Mammary microvascular endothelial cell (primary cell): ENCODE measurements around a stretch of chr2.

GRCh38 chr2:11222021-11222339 lies 66.7 kb downstream of the SLC66A3 start:
- RAMPAGE, long total RNA, result no peak

- RAMPAGE, long total RNA, result no peak
Measured at GRCh38 chr2:11344886-11345912, 763 bp upstream of the ROCK2 start.

GRCh38 chr2:11352723-11353230 lies 8.3 kb upstream of the ROCK2 start:
- RAMPAGE, long total RNA, result no peak

GRCh38 chr2:11370520-11371103 lies 26.2 kb upstream of the ROCK2 start:
- RAMPAGE, long total RNA, result no peak

DNA sequence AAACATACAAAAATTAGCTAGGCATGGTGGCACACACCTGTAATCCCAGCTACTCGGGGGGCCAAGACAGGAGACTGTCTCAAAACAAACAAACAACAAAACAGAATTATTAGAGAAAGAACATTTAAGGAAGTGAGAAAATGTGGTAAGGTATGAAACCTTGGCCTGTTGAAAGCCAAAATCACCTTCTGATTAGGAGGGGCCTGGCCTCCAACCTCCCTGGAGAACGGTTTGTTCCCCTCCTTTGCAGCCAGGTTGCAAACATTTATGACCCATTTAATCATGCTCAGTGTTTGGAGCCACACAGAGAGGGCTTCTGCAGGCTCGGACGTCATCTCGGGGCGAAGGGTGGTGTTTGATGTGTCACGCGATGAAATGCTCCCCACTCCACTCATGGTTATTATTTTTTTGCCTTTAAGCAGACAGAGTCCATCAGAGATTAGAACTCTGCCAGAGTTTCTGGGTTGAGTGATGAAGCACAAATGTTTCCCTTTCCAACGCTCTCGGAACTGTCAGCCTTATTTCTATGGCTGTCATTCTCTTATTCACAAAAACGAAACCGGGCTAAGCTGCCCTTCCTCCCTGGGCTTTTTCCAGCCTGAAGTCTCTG lies 33.5 kb upstream of the ROCK2 start:
- RAMPAGE, long total RNA, result no peak

GRCh38 chr2:11395267-11395801 lies 50.9 kb upstream of the ROCK2 start:
- RAMPAGE, long total RNA, result no peak

- RAMPAGE, long total RNA, result no peak
Measured at GRCh38 chr2:11396215-11396909, 51.9 kb upstream of the ROCK2 start.

DNA sequence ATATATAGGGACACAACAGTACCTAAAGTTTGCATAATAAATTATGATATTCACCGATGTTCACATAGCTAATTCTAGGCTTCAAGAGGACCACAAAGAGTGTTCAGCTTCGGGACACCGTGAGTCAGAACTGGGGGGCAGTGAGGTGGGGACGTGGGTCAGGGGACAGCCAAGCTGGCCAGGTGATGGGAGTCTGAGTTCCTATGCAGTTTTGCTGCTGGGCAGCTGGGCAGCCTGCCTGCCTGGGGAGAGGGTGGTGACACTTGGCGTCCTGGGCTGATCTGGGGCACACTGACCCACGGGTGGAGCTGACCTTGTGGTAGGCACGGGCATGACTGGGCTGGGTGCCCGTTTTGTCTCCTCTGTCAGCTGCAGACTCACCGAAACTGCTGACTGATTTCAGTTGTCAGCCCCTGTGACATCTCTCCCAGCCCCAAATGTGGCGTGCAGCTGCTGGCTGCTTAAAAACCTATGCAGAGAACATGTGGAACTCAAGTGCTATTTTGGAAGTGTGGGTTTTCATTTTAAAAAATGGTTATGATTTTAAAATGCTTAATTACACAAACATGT lies 32.6 kb upstream of the E2F6 start:
- RAMPAGE, long total RNA, result no peak

- RAMPAGE, long total RNA, result no peak
Measured at GRCh38 chr2:11499015-11499656, 33.2 kb upstream of the E2F6 start.

DNA sequence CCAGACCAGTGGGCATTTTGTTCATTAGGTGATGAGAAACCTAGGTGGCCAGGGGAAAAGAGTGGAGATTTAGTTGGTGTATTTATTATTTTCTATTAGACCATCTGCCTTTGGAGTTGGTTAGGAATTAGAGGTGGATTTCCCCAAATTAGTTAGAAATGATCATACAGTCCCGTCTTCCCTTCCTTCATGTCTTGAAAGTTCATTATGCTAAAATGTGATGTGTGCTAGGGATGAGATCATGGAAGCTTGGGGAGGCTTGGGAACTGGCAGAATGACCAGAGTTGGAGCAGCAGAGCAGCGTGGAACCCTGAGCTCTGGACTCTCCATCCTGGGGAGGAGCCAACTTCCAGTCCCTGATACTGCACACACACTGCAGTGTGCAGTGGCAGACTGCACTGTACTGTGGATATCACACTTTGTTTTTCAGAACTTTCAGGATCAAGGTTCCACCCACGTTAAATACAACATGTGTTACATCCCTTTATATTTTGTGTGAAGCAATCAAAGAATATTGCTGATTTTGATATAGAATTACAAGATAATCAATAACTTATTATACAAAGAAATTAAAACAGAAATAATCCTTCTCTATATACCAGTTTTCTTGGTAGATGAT lies 27.3 kb upstream of the GREB1 start:
- RAMPAGE, long total RNA, result no peak

DNA sequence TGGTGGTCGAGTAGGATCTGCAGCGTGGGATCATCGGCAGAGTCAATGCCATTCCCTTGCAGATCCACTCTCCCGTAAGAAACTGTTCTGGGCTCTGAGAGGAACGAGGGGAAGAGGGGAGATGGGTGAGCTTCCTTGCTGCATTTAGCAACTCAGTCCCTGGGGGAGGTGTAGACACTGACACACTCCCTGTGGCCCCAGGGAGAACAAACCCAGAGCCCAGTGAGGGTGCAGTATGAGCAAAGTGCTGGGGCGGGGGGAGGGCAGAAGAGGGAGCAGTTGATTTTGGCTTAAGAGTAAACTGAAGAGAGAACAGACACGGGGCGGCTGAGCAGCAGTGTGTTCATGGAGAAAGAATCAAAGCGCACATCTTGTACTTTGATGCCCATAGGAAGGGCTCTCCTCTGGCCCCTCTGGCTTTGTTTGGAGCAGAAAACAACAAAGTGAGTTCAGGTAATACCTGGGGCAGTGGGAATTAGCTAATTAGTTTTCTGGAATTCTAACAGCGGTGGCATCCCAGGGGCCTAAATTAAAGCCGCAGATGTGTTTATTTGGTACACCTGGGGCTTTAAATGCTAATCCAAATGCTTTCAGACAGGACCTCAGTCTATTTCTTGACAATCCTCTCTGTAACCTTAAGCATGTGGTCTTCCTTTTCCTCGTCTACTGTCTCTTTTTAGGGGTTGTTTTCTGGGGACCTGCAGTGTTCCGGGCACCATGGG lies 8.7 kb downstream of the GREB1 start:
- RAMPAGE, long total RNA, result no peak

- RAMPAGE, long total RNA, result no peak
Measured at GRCh38 chr2:11680248-11680910, 10.4 kb upstream of the NTSR2 start.

DNA sequence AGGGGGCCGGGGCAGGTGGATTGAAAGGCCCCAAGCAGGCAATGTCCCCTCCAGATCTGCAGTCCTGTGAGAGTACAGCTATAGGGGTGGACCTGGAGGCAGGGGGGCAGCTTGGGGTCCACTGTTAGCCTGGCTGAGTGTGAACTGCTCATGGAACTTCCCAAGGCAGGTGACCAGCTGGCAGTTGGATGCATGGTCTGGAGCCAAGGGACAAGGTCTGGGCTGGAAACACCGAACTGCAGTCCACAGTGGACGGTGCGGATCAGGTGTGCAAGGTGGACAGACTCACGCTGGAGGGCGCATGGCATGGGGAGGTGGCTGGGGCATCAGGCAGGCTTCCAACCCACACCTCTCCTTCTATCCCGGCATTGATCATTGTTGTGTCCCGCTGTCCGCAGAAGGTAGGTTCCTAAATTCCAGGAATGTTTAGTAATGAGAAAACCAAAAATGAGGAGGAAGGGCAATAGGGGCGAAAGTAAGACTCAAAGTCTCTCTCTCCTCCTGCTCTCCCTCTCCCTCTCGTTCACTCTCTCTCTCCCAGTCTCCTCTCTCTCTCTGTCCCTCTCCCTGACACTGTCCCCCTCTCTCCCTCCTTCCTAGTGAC lies 30.4 kb upstream of the LPIN1 start:
- RAMPAGE, long total RNA, result no peak

DNA sequence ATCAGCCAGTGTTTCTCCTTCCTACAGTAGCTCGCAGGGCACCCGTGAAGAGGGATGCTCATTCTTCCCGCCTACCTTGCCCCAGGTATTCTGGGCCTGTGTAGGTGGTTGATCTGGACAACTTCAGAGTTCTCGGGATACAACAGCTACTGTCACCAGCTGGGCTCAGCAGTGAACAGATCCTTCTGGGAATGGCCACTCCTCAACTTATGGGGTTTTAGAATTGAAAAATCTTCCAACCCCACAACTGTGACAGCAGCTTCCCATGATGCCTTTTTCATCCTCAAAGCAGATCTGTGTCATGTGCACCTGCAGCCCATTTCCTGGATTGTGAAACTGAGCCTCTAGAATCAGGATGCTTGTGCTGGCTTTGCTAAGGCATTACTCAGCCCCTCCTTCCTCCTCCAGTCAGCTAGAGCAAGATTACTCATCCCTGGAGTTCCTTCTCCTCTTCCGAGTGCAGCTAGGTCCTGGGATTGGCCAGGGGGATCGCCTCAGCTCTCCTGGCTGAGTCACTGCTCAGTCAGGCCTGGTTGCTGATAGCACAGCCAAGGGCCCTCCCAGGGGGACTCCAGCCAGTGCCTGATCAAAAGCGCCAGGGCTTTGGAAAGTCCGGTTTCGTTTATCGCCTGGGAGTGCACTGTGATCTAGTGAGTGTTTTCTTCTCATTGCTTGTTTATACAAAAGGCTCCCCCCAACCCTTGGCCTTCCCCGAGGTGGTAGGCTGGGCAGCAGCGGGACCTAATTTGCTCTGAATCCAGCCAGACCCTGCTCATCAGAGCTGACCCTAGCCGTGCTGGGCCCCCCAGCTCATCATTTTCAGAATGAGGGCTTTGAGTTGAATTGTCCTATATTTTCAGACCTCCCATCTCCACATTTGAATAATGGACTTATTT lies 2.4 kb upstream of the LPIN1 start:
- RAMPAGE, long total RNA, result no peak

GRCh38 chr2:12106335-12106940 lies 360.0 kb downstream of the LPIN1 start:
- RAMPAGE, long total RNA, result no peak

DNA sequence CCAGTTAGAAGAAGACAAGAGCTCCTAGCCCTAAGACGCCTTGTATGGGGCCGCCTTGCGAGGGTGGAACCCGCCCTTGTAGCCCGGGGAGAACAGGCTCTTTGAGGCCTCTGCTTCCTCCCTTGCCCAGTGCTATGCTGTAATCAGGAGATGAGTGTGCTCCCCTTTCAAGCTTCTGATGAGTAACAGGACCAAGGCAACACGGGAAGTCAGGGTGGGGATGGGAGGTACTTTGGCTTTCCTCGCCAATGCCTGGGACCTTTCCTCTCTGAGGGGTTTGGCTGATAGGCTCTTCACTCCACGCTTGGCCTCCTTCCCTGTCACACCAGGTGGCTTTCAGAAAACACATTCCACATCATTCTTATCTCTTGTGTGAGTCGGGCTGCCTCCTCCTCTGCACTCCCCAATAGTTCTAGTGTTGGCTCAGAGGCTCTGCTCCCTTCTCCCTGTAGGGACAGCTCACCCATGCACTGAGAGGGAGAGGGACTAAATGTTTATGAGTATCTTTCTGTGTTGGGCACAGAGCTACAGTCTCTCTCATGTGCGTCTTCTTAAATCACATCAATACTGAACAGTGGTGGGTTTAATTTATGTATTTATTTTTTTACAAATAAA lies 223.6 kb upstream of the TRIB2 start:
- RAMPAGE, long total RNA, result no peak

GRCh38 chr2:12501347-12501787 lies 215.4 kb upstream of the TRIB2 start:
- RAMPAGE, long total RNA, result no peak

- RAMPAGE, long total RNA, result no peak
Measured at GRCh38 chr2:12824824-12824993, 108.0 kb downstream of the TRIB2 start.

GRCh38 chr2:14628753-14629395 lies 3.6 kb upstream of the LRATD1 start:
- RAMPAGE, long total RNA, result no peak

DNA sequence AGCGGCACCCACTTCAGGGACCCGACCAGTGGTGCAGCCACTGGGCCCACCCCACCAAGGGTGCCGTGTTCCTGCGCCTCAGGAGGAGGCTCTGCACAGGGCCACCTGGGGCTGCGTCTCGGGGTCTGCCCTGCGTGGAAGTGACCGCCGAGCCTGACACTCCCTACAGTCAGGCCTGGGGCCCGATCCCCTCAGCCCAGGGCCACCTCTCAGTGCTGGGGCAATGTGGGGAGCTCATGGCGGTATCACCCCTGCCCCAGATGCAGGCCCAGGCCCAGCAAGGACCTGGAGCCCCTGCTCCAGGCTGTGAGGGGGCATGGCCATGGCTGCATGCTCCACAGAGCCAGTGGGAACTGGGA lies 452.7 kb downstream of the LRATD1 start:
- RAMPAGE, long total RNA, result no peak